GM12891 (cell line): ENCODE data around the genes HBA1 and WDR90.

- RRBS: no CpG with 5 or more reads among the region's 56 CpGs
These were observed 7.3 kb downstream of the SNRNP25 start for GRCh38 chr16:60880-61471.

DNA sequence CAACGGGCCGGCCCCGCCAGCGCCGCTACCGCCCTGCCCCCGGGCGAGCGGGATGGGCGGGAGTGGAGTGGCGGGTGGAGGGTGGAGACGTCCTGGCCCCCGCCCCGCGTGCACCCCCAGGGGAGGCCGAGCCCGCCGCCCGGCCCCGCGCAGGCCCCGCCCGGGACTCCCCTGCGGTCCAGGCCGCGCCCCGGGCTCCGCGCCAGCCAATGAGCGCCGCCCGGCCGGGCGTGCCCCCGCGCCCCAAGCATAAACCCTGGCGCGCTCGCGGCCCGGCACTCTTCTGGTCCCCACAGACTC, at the start of gene HBA1:
TSS of gene HBA1 (plus strand) at position 278 of the 300 bp plus-strand sequence.
- RRBS: no CpG with 5 or more reads among the region's 41 CpGs

DNA sequence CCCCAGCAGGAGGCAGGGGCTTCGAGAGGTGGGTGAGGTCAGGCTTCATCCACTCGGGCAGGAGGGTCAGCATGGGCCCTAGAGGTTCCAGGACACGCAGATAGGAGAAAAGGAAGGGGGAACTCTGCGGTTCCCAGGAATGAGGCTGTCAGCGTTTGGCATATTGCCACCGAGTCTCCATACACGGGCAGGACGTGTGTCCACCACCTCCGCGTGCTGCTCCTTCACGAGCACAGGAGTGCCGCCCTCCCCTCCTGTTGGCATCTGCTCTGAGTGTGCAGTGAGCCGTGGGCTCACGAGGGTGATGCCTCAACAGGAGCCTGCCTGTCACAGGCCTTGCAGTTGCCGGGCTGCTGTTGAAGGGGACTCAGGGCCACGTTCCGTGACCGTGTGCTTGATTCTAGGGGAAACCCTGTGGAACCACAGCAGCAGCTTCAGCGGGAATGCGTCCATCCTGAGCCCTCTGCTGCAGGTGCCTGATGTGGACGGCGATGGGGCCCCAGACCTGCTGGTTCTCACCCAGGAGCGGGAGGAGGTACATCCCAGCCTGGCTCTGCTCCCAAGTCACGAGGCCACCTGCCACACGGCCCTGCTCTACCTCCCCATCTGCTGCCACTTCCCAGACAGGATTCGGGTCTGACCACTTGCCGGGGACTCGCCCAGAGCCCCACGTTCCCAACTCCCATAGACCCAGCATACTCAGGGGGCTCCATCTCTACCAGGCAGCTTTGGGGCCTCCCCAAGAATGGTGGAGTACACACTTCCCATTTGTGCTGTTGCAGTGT, 14.6 kb downstream of the RGS11 start:
- RRBS: no CpG with 5 or more reads among the region's 29 CpGs

- RRBS: no CpG with 5 or more reads among the region's 18 CpGs
These were observed 1.6 kb downstream of the RGS11 start for GRCh38 chr16:273985-274632.

DNA sequence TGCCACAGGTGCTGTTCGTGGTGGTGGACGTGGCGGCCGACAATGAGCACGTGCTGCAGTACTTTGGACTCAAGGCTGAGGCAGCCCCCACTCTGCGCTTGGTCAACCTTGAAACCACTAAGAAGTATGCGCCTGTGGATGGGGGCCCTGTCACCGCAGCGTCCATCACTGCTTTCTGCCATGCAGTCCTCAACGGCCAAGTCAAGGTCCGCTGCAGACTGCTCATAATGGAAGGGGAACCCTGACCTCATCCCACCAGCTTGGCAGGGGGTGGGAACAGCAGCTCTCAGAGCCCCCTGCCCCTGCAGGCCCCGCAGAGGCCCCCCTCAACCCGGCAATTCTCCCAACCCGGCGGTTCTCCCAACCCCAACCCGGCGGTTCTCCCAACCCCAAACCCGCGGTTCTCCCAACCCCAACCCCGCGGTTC, 2.5 kb downstream of the PDIA2 start:
- RRBS: no CpG with 5 or more reads among the region's 21 CpGs

DNA sequence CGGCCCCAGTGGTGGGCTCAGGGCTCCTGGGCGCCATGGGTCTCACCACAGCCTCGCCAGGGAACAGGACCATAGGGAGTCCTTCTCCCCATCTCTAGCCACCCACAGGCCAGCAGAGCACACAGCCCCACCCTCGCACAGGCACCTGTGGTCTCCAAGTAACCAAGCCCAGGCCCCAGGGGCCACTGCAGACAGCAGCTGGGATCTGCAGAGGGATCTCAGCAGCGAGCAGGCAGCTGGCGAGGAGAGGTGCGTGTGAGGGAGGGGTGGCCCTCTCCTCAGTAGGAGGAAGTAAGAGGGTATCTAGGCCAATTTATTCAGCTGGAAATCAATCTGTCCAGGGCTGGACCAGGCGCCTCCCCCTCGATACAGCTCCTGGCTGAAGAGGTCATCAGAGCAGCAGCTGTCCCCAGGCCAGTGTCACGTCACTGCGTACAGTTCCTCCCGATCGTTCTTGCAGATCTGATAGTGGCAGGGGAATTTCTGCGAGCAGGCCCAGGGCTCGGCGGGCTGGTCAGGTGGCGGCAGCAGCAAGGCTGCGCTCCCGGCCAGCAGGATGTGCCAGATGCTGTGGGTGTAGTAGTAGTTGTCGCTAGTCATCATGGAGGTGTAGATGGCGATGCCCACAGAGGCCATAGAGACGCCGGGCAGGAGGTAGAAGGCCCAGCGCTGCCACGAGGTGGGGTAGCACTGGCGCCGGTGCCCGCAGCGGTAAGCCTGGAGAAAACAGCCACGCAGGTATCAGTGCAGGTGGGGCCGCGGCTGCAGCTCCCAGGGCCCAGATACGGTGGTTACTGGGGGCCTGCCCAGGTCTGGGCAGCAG, 1.4 kb upstream of the MRPL28 start:
- RRBS: 94% methylated on average over 6 of the region's 33 CpGs

DNA sequence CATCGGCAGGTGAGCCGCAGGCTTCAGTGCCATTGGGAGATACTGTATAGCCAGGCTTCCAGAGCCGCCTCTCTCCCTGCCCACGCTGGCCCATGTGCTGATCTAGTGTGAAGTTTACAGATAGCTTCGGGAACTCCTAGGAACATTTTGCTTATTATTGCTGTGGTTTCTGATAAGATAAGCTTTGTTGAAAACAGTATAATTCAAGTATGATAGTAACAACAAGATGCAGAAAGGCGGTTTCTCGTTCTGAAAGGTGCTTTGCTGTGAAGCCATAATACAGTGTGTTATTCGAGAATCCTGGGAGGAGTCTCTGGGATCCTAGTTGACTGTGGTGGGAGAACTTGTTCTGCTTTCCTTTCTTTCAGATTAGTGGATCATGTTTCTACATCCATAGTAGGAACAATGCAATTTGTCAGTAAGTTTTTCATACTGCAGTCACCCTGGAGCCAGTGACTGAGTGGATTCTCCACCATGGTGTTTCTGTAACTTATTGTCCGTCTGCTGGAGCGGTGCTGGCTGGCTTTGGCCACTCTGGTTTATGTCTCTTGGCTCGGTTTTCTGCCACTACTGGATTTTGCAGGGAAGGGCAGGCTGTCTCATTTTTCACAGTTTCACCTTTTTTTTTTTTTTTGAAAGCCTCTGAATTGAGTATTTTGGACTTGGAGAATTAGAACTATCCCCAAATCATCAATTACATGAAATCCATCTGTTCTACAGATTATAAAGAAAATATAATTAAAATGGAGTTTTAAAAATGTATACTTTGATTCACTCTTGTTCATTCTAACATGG, 31.6 kb downstream of the RAB11FIP3 start:
- RRBS: no CpG with 5 or more reads among the region's 11 CpGs

GRCh38 chr16:528084-528677, 669 bp downstream of the CAPN15 start:
- RRBS: 4% methylated on average over 14 of the region's 48 CpGs

DNA sequence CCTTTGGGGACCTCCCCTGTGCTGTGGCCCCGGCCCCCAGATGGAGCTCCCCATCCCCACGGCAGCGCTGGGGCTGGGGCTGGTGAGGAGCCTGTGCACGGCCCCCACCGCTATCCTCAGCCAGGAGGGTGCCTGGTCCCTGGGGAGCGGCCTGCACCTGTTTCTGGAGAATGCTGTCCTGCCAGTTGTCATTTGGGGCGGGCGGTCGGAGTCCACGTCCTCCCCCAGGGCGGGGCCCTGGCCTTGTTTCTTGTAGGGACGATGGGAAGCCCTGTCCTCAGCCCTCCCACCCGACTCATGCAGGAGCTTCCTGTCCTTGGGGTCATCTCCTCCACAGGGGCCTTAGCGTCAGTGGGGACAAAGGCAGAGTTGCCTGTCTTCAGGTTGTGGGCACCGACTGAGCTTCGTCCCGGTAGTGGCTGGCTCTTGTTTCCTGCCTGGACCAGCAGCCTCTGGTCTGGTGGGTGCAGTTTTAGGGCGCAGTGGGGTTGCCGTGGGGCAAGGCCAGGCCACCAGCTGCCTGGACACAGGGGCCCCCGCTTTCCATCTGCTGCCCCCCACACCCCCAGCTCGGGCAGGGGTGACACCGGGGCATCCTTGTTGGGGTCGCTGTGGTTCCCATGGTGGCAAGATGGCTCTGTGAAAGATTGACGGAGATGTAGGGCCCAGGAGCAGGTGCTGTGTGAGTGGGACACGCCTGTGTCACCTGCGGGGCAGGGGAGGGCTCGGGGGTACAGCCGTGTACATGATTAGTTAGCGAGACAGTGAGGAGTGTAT, 6.9 kb downstream of the CAPN15 start:
- RRBS: 98% methylated on average over 1 of the region's 29 CpGs

GRCh38 chr16:546687-547482, 13.3 kb upstream of the PRR35 start:
- RRBS: 88% methylated on average over 10 of the region's 53 CpGs

GRCh38 chr16:554964-555556, 5.1 kb upstream of the PRR35 start:
- RRBS: 96% methylated on average over 13 of the region's 37 CpGs

DNA sequence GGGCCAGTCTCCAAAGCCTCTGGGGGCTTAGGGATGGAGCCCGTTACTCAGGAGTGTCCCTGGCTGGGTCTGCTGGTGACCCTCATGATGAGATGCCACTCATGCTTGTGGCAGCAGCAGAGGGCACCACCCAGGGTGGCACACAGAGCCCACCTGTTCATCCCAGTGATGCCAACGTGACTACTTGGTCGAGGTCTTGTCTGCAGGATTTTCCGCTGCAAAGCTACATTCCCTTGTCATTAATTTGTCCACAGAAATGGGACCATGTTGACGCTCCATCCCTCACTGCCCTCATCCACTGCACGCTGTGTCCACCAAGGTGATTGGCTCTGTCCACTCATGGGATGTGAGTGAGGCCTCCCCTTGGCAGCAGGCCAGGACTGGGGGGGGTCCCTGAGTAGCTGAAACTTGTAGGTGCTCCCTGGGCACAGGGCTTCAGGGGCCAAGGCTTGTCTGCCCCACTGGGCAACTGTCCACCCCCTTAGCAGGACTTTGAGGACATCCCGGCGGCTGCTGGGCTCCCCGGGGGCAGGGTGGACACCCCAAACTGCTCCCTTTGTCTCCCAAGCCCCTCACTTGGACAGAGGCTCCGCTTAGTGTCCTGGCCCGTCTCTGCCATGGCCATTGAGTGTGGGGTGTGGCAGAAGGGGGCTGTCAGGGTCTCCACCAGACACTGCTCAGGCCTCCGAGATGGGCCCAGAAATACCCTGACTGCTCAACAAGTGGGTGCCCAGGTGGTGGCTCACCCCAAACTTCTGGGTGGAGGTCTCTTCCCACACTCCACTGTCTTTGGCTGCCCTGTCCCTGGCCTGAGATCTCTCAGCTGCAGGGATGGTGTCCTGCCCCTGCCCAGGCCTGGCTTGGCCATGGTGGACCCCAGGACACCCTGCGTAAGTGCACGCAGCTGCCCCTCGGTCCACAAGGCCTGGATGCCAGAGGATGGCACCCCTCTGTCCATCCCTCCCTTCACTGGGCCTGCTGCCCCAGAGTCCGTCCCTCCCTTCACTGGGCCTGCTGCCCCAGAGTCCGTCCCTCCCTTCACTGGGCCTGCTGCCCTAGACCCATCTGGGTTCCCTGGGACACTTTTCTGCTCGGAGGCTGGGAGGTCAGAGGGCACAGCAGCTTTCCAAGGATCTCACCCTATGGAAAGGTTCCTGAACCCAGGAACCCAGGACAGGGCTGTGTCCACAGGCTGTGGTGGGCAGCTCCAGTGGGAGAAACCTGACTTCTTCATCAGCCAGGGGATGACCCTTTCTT, 3.0 kb upstream of the RAB40C start:
- RRBS: no CpG with 5 or more reads among the region's 18 CpGs

- RRBS: no CpG with 5 or more reads among the region's 29 CpGs
These were observed 2.9 kb downstream of the RAB40C start for GRCh38 chr16:592477-593473.

DNA sequence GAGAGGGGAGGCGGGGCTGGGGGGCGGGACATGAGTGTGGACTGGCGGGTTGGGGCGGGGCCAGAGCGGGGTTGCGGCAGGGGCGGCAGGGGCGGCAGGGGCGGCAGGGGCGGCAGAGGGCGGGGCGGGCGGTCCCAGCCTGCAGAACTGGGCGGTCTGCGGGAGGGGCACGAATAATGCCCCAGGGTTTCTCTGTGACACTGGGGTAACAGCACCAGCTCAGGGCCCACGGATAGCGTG, 1.0 kb upstream of the METTL26 start:
- RRBS: no CpG with 5 or more reads among the region's 18 CpGs

GRCh38 chr16:637425-637962, 1.4 kb upstream of the METTL26 start:
- RRBS: no CpG with 5 or more reads among the region's 25 CpGs

DNA sequence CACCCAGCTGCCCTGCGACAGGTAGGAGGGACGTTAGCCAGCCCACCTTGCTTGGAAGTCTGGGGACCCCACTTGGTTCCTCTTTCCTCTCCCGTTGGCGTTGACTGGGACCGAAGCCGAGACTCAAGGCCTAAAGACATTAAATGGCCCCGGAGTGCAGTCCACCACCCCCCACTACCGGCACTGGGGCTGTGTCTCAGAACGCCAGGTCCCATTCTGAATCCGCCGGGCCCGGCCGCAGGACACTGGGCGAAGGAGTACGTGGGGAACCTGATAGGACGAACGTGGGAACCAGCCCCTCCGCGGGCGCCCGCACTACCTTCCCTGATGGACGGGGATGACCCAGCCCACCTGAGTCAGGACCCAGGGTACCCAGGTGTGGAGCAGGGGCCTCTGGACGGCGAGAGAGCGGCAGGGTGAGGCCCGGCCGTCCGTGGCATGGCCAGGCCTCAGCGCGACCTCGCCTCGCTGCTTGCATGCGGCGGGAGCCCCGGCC, 513 bp upstream of the WDR90 start:
- RRBS: 2% methylated on average over 10 of the region's 35 CpGs

- RRBS: under 1% methylated on average over 8 of the region's 55 CpGs
These were observed at the start of gene WDR90 for GRCh38 chr16:649100-649506. WDR90 (plus strand) TSS chr16:649365.

DNA sequence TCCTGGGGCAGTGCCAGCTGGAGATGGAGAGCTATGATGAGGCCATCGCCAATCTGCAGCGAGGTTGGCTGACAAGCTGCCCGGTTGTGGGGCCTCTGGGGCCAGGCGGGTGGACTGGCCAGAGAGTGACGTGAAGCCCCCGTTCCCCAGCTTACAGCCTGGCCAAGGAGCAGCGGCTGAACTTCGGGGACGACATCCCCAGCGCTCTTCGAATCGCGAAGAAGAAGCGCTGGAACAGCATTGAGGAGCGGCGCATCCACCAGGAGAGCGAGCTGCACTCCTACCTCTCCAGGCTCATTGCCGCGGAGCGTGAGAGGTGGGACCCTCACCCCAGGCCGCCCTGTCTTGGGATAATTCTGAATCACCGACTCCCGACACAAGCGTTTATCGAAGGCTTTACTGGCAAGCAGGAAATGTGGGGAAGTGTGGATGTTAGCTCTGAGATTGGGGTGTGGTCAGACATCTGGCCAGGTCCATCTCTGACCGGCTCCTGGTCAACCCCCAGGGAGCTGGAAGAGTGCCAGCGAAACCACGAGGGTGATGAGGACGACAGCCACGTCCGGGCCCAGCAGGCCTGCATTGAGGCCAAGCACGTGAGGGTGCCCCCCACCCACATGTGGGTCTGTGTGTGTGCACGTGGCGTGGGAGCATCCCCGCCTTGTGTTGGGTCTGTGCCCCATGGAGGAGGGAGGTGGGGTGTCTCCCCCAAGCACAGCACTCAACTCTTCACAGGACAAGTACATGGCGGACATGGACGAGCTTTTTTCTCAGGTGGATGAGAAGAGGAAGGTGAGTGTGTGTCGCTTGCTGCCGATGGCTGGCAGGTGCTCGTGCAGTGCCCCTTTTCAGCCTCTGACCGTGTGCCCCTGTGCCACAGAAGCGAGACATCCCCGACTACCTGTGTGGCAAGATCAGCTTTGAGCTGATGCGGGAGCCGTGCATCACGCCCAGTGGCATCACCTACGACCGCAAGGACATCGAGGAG, 1.4 kb downstream of the STUB1 start:
- RRBS: 65% methylated on average over 5 of the region's 49 CpGs

- RRBS: 97% methylated on average over 4 of the region's 31 CpGs
These were observed 1.2 kb downstream of the JMJD8 start for GRCh38 chr16:682793-683515.

DNA sequence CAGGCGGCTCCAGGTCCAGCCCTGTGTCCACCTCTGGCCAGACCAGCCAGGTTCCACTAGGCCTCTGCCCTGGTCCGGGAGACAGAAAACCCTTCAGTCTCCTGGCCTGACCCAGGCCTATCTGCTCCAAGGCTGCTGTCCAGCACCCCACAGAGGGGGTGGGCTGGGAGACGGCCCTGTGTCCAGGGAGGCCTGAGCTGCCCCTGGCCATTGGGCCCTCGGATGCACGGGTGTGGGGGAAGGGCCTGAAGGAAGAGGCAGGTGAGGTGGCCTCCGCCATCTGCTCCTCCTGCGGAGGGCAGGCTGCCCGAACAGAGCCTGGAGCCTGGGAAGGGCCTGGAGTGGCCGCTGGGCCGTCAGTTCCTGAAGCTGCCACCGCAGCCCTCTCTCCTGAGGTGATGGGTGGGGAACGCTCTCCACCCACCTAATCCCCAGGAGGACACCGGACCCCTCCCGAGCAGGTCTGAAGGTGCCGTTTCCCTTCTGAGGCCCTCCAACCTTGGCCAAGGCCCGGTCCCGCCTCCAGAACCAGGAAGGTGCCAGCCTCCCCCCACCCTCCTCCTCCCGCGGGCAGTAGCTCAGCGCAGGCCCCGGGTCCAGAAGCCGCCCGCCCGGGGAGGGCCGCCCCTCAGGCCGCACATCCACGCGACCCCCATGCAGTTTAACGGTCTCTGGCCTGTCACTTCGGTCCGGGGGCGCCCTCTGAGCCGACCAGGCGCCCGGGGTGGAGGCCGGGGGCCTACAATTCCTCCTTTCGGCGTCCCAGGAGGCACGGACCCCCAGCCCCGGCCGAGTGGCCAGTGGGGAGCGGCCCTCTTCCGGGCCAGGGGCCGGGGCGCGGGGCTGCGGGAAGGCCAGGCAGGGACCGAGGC, 892 bp downstream of the FBXL16 start:
- RRBS: 22% methylated on average over 26 of the region's 48 CpGs